Ileum (tissue), 1 donor: ENCODE data around the genes DEFB129, TBC1D20 and SIRPB1.

DNA sequence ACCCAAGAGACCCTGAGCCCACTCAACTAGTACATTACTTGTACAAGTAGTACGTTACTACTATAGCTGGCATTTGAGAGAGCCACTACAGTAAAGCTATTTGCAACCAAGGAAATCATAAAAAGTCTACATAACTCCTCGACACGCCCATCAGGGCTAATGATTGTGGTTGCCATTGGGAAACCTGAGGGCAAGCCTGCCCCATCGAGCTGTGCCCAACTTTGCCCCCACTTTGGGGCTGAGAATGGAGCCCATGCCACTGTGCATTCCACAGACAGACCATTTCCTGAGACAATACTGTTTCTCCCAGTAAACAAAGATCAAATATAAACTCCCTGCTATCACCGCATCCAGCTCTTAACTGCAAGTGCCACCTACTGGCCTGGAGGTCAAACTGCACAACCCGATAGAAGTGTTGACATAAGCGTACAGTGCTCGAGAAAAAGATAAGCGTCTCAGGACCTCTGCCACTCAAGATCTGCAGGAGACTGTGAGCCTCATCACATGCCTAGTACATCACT is 4.8 kb upstream of the DEFB126 start:
- PRO-cap: no peak

- PRO-cap: no peak
Measured at GRCh38 chr20:226906-227333, at the start of gene DEFB129. Gene DEFB129, plus strand, starts transcription at chr20:227258.

GRCh38 chr20:237511-237934 is 10.5 kb downstream of the DEFB129 start:
- PRO-cap: unidirectional peak, plus-strand start at chr20:237752

DNA sequence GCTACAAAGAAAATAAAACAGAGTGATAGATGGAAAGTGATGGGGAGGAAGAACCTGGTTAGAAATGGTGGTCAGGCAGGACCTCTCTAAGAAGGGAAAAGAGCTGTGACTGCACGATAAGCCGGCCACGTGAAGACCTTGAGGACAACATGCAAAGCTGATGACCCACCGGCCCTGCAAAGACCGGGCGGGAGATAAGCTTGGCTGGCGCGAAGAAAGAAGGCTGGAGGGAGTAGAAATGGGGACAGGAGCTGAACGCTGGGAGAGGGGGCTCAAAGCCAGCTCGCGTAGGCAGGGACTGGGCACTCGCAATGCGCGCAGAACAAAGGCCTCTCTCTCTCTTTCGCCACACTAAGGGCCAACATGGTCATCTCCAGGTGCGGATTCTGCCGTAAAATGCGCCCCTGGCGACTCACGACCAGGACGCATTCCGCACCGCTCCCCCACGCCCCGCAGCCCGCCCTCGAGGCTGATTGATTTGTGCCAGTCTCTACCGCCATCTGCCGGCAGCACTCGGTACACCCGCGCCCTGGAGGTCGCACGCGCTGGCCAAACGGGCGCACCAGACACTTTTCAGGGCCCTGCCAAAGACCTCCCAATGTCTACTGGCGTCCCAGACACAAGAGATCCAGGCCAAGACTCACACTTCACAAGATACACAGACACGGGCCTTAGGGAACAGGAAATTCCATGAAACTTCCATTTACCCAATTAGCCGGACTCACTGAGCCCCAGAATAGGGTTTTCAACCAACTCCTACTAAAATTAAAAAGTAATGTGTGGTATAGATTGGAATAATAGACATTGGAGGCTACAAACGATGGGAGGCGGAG is 9.3 kb downstream of the DEFB132 start:
- PRO-cap: no peak

DNA sequence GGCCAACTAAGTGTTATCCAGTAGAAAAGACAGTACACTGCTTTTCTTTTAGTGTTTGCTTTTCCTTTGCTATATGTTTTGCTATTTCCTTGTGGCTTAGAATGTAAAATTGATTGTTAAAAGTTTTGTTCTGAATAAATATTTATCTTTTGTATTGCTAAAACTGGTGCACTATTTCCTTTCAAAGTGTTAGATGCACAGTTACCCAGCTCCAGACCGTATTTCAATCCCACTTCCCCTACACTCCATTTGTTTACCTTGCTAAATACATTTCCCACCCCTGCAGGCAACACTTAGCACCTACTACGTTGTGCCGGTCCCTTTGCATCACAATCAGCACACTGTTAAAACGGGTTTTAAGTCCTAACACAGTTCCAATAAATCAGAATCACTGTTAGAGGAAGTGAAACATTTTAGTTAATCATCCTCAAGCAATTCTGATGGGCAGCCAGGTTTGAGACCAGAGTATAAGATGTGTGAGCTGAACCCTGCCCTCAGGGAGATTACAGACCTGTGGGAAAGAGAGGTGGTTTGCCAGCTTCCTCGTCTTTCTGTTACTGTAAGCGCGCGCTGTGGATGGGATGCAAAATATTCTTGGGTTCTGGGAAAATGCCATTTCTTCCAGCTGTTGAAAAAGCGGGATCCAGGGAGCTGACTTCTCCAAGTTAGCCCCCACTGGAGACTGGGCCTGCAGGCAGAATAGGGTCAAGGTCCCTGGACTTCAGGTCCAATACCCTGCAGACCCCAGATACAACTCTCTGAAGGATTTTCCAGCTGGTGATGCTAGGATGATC is 3.0 kb downstream of the ZCCHC3 start:
- PRO-cap: no peak

DNA sequence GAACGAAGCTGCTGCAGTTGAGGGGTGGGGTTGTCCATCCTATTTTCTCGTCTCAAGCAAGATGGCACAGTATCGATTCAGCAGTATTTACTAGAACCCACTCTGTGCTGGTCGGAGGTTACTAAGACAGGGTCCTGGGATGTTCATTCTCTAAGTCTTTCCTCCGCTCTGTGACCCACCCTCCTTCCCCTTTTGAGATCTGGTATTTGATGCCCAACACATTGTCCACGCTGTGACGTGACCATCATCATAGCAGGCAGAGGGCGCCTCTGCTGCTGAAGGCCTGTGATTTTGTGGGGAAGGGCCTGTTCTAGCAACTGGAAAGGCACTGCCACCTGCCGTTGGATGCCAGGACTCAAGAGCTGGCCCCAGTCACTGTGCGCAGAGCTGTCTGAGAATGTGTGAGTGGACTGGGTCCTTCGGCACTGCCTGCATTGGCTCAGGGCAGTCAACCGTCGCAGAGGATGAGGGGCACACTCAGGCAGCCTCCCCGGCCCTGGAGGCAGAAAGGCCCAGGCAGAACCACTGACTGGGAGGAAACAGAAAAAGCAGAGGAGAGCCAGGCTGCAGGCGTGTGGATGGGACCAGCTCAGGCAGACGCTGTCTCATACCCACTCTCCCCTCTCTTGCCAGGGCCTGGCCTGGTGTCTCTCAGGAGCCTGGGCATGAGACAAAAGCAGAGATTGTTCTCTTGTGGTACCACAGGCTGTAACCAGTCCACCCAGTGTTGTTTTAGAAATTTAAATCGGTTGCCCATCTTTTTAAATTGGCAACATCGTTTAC is 23.4 kb downstream of the RBCK1 start:
- PRO-cap: no peak

GRCh38 chr20:435593-436316 is 26.6 kb downstream of the TBC1D20 start:
- PRO-cap: no peak

- PRO-cap: bidirectional peak, plus-strand start at chr20:462618, minus-strand start at chr20:462504
Measured at GRCh38 chr20:462183-462765, at the start of gene TBC1D20. Gene TBC1D20, minus strand, starts transcription at chr20:462533.

- PRO-cap: no peak
Measured at GRCh38 chr20:652092-652301, 1.0 kb downstream of the SRXN1 start.

DNA sequence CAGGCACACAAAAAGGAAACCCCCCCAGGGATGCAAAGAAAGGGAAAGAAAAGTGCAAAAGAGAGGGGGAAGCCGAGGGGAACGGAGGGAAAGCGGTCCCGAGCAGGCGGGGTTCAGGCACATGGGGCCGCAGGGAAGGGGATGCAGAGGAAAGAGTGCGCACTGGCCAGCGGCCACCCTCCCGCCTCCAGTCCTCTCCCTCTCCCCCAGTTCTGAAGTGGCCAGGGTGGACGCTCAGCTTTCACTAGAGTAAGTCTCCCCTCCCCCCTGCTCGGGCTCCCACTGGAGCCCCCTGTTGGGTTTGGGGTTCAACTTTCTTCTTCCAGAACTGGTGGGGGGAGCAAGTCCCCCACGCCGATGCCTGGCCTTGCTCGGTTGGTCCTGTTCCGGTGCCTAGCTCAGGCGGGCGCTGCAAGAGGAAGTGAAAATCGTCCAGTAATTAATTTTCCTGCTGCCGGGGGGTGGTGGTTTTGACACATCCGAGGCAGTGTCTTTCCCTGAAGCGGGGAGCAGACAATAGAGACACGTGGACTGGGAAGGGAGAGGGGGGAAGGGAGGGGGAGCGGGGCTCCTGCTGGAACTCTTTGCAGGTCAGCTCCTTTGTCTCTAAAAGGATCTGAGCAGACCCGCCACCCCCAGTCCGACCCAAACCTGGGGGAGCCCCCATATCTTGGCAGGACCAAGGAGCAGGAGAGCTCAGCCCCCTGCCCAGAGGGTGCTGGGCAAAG is 798 bp upstream of the SCRT2 start:
- PRO-cap: no peak

GRCh38 chr20:821185-821409 is 12.4 kb upstream of the FAM110A start:
- PRO-cap: no peak

DNA sequence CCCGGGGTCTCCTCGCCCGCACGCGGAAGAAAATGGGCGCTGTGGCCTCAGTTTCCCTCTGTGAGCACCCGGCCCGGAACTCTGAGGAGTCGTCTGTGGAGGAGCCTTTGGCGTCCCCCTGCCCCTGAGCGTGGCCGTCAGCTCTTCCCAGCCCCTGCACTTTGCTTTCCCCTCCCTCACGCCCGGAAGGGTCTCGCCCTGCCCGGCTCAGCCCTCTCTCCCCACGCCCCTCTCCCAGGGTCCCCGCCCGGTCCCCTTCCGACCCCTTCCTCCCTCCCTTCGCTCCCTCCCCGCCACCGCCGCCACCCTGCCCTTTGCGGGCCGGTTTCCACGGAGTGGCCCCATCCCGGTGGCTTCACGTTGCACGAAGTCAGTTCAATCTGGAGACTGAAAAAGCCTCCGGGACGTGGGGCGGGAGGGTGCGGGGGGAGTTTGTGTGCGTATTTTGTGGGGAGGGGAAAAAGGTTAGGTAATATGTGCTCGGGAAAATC is 540 bp downstream of the RAD21L1 start:
- PRO-cap: no peak

- PRO-cap: no peak
Measured at GRCh38 chr20:1385666-1386515, 7.0 kb downstream of the FKBP1A start.

DNA sequence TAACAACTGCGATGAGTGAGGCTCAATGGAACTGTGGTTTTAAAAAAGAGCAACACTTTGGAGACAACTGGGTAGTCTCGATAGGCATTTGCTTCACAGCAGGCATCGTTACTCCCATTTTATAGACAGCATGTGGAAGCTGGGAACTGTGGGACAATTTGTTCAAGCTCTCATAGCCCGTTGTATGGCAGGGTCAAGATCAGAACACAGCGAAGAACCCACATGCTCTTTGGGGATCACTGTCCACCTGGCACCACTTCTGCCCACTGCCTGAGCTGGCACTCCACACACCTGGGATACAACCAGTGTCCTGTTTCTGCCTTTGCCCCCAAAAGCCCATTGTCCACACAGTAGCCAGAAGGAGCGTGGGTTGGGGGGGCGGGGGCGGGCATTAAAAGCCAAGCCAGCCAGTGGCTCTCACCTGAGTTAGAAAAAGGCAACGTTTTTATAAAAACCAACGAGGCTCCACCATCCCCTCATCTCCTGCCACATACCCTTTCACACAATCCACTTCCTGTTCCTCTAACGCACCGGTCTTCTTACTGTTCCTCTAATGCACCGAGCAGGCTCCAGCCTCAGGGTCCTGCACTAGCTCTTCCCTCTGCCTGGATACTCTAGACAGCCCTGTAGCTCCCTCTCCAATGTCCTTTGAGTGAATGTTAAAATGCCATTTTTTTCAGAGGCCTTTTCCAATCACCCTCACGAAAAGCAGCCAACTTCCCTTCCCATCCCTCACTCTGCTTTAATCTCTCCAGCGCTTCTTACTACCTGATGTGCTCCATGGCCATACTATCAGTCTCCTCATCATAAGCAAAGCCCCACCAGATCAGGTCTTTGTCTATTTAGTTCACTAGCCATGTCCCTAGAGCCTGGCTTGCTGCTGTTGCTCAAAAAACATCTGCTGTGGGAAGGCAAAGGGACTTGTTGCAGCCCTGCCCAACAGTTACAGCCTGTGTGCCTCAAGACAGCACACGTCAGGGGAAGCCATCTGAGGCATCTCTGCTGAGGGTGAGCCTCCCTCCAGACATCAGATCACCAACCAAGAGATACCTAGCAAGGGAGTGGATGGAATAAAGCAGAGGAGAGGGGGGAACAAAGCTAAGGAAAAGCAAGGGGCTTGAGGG is 4.1 kb downstream of the FKBP1A start:
- PRO-cap: no peak

- PRO-cap: no peak
Measured at GRCh38 chr20:1390952-1391557, 1.8 kb downstream of the FKBP1A start.

GRCh38 chr20:1493570-1493980 is 2.4 kb upstream of the SIRPB2 start:
- PRO-cap: no peak

DNA sequence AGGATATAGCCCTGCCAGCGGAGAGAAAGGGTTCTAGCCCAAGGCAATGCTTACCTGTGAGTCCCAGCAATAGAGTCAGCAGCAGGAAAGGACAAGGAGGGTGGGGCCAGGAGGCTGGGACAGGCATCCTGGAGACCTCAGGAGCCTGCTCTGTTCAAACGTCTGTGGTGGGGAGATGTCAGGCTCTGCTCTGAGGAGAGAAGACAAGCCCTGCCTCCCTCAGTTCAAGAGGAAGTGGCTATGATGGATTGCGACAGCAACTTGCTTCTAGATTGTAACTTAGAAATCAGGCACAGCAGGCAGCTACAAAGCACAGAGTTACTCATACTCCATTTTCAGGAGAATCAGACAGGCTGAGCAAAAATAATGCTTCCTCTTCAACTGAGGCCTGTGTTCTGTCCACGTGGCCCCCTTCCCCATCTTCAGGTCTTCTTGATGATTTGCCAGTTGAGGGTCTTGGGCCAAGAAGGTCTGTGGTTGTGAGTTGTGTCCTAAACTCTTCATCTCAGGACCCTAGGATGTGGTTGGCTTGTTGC is 31.1 kb upstream of the SIRPD start:
- PRO-cap: no peak

DNA sequence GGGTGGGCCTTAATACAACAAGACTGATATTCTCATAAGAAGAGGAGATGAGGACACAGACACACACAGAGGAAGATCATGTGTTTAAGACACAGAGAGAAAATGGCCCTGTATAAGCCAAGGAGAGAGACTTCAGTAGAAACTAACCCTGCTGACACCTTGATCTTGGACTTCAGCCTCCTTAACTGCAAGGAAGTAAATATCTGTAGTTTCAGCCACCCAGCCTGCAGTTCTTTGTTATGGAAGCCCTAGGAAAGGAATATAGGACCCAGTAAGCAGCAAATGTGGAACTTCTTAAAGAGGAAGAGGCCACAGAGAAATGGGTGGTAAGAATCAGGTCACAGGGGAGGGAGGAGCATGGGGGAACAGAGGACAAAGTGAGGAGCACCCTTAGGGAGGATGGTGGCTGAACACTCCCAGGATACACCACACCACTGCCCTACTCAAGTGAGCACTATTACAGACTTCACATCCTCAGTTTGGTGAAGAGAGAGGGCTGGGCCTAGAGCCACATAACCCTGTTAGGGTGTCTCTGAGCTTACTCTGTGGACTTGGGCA is 735 bp downstream of the SIRPB1 start:
- PRO-cap: no peak

DNA sequence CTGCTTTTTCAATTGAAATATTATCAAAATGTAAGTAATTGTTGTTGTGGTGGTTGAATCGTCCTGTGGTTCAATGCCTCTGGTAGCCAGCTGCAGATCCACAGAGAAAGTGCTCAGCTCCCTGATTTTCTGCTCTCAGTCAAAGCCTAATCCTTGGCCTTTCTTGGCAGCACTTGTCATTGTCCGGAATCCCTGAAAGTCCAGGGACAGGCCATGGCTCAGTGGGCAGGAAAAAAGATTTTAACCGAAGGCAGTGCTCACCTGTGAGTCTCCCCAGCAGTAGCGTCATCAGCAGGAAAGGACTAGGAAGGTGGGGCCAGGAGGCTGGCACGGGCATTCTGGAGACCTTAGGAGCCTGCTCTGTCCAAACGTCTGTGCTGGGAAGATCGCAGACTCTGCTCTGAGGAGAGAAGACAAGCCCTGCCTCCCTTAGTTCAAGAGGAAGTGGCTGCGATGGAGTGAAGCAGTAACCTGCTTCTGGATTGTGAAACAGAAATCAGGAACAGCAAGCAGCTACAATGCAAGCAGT is at the start of gene SIRPB1:
Gene SIRPB1, minus strand, starts transcription at position 402 of the 529 bp plus-strand sequence.
- PRO-cap: no peak

DNA sequence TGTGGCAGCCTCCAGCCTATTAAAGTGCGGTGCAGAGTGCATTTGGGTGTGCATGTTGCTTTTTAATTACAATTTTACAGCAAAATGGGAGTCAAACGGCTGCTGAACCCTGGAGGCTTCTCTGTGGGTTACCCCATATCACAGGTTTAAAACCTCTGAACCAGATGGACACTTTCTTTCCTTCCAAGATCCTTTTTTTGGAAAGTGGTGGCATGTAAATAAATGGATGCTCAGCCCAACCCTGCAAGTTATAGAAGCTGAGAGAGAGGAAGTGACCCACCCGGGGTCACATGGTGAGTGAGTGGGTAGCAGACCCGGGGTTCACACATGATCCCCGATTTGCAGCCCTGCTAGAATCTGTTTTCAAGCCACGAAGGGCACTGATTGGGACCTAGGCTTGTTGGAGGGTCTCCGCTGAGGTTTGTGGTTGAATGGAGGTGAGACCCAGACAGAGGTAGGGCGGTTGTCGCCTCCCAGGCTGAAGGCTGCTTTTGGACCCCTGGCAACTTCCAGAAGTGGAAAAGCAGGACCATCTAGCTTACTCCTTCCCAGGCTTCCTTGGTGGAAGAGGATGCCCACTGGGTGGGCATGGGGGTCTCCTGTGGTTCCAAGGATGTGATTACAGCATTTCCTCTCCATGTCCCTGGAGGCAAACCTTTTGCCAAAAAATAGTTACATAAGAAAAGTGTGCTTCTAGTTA is 32.1 kb downstream of the SIRPA start:
- PRO-cap: no peak